Esophagus muscularis mucosa (tissue), 4 donors: Measurements from ENCODE around the gene IAH1.

GRCh38 chr2:8986175-8986743 is 17.2 kb downstream of the MBOAT2 start:
- PRO-cap: no peak
- RAMPAGE, long total RNA, 4 experiments: no peak in any of the 4 experiments

- PRO-cap: unidirectional peak, minus-strand start at chr2:9179044; unidirectional peak, plus-strand start at chr2:9179489; unidirectional peak, minus-strand start at chr2:9179559
- RAMPAGE, long total RNA, 4 experiments: no peak in any of the 4 experiments
Observed at GRCh38 chr2:9178745-9179708, 27.6 kb upstream of the ASAP2 start.

DNA sequence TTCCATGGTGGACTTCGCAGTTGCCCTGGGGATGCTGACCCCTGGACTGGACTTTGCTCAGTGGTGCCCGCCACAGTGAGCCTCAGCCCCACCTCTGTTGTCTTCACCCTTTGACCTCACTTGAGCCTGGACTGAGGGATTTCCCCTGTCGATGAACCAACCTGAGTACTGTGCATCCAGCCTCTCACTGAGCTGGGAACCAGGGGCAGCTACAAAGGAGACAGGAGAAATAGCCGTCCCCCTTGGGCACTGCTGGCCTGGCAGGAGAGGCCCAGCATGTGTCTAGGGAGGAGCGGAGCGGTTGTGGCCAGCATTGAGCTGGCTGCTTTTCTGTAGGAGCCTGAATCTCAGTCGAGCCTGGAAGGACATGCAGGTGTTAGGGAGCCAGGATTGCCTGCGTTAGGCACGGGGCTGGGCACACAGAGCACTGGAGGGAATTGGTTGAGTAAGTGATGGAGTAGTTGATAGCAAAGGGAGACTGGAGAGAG is 22.7 kb downstream of the ASAP2 start:
- PRO-cap: no peak
- RAMPAGE, long total RNA, 4 experiments: start-site peak on the plus strand in 1 of 4 experiments, centred at position 247 of the sequence, 5 reads per replicate

- PRO-cap: no peak
- RAMPAGE, long total RNA, 4 experiments: no peak in any of the 4 experiments
Observed at GRCh38 chr2:9234620-9235310, 28.2 kb downstream of the ASAP2 start.

DNA sequence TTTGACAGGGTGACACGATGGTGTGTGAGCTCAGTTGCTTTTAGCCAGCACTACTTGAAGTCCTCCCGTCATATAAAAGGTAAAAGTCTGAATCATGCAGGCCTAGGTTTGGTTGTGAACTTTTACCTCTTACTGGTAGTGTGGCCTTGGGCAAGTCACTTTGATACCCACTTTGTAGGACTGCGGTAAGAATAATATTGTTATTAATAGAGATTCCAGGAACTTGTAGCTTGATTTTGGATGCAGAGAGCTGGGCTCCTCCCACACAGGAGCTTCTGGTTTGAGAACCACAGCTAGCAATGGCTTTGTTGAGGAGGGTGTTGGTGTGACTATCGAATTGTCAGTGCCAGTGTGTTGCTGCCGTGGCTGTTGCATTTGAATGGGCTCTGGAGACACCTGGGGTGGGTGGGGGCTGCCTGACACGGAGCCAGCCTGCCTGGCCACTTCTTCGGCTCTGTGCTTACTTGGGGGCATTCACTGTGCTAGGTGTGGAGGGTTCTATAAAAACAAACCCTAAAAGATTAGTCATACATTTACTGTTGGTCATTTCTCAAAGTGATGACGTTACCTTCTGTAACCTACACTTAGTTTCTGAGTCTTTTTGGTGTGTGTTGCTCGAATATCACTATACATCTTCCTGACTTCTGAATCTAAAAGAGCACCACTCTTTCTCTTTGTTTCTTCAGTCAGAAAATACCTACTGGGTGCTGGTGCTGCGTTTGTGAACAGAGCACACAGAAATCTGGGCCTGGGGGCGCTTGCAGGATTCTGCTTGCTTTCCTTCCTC is 38.5 kb downstream of the ASAP2 start:
- PRO-cap: no peak
- RAMPAGE, long total RNA, 4 experiments: no peak in any of the 4 experiments

- PRO-cap: no peak
- RAMPAGE, long total RNA, 4 experiments: no peak in any of the 4 experiments
Observed at GRCh38 chr2:9287702-9288188, 81.1 kb downstream of the ASAP2 start.

DNA sequence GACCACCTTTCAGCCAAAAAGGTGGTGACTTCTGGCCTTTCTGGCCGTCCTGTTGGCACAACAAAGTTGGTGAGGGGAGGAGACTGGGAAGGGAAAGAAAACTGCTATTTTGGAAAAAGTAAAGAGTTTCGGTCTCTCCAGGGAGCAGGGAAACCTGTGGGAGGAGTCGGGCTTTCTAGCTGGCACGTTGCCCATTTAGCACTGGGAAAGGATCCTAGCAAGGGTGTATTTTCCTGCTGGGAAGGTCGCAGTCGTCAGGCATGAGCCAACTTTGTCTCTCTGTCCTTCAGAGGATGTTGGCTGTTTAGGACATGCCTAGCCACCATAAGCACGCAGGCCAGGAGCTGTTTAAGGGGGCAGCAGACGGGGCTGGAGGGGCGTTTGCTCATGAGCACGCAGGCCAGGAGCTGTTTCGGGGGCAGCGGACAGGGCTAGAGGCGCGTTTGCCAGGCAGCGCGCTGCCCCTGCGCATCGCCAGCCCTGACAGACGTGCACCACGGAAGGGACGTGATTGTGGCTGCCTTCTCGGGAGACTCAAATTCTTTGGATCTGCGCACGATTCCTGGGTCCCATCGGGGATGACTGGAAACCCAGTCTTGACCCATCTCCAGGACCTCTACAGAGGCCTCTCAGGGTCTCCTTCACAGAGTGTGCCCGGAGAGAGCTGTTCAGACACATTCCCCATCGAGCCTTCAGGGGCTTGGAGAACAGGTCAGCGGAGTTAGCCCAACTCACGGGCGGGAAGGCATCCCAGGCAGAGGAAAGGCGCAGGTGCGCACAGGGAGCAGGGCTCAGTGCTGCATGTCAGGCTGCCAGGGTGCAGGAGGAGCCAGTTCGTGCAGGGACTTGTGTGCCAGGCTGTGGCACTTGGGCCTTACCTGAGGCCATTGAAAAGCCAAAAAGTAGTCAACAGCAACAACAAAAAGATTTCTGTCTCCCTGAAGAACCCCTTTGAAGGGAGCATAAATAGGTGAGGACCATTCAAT is 104.3 kb downstream of the ITGB1BP1 start:
- PRO-cap: no peak
- RAMPAGE, long total RNA, 4 experiments: no peak in any of the 4 experiments

GRCh38 chr2:9336041-9336789 is 87.1 kb downstream of the ITGB1BP1 start:
- PRO-cap: no peak
- RAMPAGE, long total RNA, 4 experiments: no peak in any of the 4 experiments

GRCh38 chr2:9350357-9351056 is 72.8 kb downstream of the ITGB1BP1 start:
- PRO-cap: no peak
- RAMPAGE, long total RNA, 4 experiments: no peak in any of the 4 experiments

DNA sequence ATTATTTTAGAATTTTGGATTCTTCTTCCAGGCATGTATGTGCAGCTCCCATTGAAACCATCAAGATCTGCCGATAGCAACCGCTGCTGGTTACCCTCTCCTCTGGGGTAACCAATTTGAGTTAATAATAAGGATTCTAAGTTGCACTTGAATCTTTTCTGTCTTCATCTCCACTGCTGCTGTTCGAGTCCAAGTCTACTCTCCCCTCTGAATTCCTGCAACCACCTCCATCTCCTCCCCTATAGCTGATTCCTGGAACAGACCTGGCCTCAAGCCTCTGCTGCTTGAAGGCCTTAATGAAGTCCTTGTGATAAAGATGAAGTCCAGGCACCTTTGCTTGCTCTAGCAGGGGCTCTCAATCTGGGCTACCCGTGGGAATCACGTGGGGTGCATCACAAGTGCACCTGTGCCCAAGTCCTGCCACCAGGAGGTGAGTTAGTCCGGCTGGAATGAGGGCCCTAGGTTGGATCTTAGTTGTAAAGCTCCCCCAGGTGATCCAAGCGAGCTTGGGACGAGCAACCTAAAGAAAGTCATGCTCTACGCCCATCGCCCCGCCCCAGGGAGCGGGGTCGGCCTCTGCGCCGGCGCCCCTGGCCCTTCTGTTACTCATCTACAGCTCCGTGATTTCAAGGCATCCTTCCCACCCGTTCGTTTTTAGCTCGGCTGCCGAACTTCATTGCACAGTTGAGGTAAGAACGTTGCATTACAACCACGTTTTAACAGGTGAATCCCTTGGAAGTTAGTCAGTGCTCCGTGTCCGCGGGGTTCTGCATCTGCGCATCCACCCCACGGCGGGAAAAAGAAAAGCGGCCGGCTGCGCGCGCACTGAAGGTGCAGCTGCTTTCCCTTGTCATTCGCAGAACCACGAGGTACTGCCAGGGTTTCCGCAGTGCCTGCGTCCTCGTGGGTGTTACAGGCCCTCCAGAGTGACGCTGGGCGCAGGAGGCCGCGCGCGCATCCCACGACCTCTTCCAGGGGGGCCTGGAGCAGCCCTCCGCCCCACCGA is 837 bp upstream of the IAH1 start:
- PRO-cap: unidirectional peak, plus-strand start at position 924 of the sequence
- RAMPAGE, long total RNA, 4 experiments: no peak in any of the 4 experiments

DNA sequence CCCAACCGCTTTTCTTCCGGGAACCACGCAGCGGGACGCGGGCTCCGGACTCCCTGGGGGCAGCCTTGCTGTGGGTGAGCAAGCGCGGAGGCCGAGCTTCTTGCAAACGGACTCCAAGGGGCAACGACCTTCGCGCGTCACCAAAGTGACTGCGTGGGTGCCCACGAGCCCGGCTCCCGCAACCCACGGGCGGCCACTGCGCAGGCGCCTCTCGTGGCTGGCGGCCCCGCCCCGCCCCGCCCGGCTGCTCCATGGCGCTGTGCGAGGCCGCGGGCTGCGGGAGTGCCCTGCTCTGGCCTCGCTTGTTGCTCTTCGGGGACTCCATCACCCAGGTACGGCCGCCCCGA is at the start of gene IAH1:
IAH1 (plus strand) TSS at position 236 of the 347 bp plus-strand sequence.
- PRO-cap: bidirectional peak, plus-strand start at position 247 of the sequence, minus-strand start at position 198 of the sequence
- RAMPAGE, long total RNA, 4 experiments: start-site peak on the plus strand in 4 of 4 experiments, centred at positions 230 to 262 of the sequence, 1,925 to 3,555 reads per replicate

GRCh38 chr2:9476267-9476760 is 2.0 kb downstream of the IAH1 start:
- PRO-cap: no peak
- RAMPAGE, long total RNA, 4 experiments: no peak in any of the 4 experiments

DNA sequence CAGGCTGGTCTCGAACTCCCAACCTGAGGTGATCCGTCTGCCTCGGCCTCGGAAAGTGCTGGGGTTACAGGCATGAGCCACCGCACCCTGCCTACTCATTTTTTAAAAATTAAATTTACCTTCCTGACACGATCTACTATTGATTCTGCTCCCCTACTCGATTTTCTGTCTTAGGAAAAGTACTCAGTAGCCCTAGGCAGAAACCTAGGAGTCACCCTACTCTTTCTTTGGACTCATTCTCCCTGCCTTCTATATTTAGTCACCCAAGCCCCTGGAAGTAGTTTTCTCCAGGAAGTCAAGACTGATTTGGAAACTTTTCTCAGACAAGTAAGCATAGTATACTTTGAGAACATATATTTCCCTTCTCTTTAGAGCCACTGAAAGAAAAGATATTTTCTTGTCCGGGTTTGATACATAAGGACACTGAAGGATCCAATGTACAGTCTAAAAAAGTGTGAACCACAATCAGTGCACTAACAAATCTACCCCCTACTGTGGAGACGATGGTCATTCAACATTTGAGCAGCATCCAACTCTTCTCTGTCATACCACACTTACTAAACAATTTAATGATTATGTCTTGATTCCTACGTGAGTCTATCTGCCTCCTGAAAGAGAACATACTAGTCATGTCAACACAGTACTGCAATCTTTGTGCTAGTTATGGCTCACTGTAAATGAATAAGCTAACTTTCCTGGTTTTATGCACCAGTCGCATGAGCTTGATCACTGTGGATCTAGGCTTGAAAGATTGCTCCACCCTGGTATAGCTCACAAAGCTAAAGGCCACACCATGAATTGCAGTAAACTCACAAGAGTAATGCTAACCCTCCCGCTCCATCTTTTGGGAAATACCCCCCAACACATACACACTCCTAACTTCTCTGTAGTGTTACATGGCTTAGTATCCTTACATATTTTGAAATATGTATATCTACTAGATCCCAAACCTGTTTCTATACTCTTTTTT is 19.8 kb downstream of the YWHAQ start:
- PRO-cap: no peak
- RAMPAGE, long total RNA, 4 experiments: no peak in any of the 4 experiments

GRCh38 chr2:9681405-9681805 is 50.6 kb upstream of the YWHAQ start:
- PRO-cap: no peak
- RAMPAGE, long total RNA, 4 experiments: no peak in any of the 4 experiments

DNA sequence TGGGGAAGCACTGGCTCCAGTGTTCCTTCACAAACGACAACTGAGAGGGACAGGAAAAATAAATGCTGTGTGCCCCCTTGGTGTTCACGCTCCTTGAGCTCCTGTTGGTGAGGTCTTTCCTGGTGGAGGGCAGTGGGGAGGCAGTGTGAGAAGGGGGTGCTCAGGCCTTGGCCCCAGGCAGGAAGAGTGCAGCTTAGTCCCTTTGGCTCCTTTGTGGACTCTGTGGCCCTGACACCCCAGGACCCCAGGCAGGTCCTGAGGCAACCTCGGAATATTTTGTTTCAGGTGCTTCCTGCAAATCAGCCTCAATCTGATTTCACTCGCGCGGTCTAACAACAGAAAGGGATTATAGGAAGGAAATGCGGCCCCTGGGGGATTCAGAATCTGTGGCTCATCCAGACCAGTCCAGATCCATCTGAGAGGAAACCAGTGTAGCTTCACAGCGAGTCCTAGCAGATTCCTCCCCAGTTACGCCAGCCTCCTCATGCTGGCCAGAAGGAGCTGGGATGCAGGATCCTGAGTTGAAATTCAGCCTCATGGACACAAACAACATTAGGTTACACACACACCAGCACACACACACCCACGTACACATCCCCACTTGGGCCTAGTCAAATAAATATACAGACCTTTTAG is 59.4 kb upstream of the YWHAQ start:
- PRO-cap: no peak
- RAMPAGE, long total RNA, 4 experiments: no peak in any of the 4 experiments

DNA sequence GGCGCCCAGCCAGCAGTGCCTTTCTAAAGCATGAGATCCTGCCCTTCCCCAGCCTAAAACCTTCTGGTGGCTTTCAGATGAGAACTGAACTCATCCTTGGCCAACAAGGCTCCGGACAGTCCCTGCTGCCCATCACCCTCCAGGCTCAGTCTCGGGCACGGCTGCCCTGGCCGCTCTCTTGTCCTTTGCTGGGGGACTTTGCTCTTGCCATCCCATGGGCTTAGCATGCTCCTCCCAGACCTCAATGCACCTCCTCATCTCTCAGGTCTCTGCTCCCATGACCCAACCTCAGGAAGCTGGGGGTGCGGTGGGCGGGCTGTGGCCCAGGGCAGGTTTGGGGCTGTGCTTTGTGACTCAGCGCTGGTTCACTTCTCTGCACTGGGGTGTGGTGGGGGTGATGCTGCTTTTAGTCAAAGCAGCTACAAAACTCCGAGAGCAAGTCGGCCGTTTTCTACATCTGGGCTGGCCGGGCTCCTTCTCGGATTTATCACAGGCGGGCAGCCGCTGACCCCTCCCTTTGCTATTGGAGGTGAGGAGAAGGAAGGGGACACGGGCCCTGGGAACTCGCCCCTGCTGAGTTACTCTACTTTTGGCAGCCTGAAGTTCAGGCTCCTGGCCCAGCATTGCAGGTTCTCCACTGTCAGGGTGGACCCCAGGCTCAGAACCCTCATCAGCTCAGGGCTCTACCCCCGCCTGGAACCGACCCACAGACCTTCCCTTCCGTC is 90.7 kb upstream of the TAF1B start:
- PRO-cap: no peak
- RAMPAGE, long total RNA, 4 experiments: no peak in any of the 4 experiments

GRCh38 chr2:9803023-9803625 is 40.1 kb upstream of the TAF1B start:
- PRO-cap: no peak
- RAMPAGE, long total RNA, 4 experiments: no peak in any of the 4 experiments

DNA sequence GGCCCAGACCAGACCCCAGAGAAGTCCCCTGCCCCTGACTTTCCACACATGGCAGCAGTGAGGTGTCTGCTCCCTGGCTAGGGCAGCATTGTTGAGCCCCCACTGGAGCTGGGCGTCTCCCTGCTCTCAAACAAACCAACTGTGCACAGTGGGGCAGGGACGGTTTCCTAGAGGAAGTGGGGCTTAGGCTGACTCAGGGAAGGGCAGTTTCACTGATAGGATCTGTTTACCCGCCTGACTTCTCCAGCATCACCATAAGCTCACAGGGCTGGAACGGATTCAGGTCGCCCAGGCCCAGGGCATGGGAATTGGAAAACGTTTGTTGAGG is 30.9 kb upstream of the TAF1B start:
- PRO-cap: no peak
- RAMPAGE, long total RNA, 4 experiments: no peak in any of the 4 experiments

GRCh38 chr2:9951876-9952120 is 305 bp downstream of the GRHL1 start:
- PRO-cap: no peak
- RAMPAGE, long total RNA, 4 experiments: no peak in any of the 4 experiments

DNA sequence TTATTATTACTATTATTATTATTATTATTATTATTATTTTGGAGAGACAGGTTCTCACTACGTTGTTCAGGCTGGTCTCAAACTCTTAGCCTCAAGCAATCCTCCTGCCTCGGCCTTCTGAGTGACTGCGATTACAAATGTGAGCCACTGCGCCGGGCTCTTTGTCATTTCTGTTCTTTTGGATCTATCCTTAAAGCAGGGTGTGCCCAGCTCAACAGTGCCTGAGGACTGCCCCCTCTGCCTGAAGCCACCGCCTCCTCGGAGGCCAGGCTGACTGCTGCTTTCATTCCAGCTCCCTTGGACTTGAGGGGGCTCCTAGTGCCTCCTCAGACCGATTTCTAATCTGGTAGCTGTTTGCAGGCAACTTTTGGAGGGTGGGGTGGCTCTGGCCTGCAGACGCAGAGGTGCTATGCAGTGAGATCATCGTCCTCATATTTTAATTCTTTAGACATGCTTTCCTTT is 36.0 kb upstream of the KLF11 start:
- PRO-cap: no peak
- RAMPAGE, long total RNA, 4 experiments: no peak in any of the 4 experiments